ENCODE data around the gene NAA15.

GRCh38 chr4:138682628-138682811, 333.1 kb upstream of the NOCT start:
- PRO-cap: no peak
- RAMPAGE, long total RNA: no peak
- RRBS: no CpG with 5 or more reads among the region's 2 CpGs

GRCh38 chr4:139014151-139014664, 1.4 kb upstream of the NOCT start:
- PRO-cap: no peak
- RAMPAGE, long total RNA: no peak
- RRBS: no CpG with 5 or more reads among the region's 1 CpG

GRCh38 chr4:139060100-139060858, 44.7 kb downstream of the NOCT start:
- PRO-cap: no peak
- RAMPAGE, long total RNA: no peak
- RRBS: no CpG with 5 or more reads among the region's 7 CpGs

DNA sequence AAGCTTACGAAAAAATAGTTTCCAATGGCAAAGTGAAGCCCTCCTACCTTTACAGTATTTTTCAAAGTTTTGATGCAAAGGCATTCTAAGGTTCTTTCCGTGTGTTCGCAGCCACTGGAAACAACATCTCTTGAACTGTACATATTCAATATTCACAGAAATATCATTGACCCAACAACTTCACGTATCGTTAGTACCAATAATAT, 66.4 kb downstream of the NOCT start:
- PRO-cap: no peak
- RAMPAGE, long total RNA: no peak
- RRBS: no CpG with 5 or more reads among the region's 5 CpGs

GRCh38 chr4:139083318-139084108, 67.9 kb downstream of the NOCT start:
- PRO-cap: no peak
- RAMPAGE, long total RNA: no peak
- RRBS: 1% methylated on average over 25 of the region's 52 CpGs

GRCh38 chr4:139084109-139084747, 68.6 kb downstream of the NOCT start:
- PRO-cap: bidirectional peak, plus-strand start at chr4:139084355, minus-strand start at chr4:139084224
- RAMPAGE, long total RNA: no peak
- RRBS: under 1% methylated on average over 22 of the region's 62 CpGs

DNA sequence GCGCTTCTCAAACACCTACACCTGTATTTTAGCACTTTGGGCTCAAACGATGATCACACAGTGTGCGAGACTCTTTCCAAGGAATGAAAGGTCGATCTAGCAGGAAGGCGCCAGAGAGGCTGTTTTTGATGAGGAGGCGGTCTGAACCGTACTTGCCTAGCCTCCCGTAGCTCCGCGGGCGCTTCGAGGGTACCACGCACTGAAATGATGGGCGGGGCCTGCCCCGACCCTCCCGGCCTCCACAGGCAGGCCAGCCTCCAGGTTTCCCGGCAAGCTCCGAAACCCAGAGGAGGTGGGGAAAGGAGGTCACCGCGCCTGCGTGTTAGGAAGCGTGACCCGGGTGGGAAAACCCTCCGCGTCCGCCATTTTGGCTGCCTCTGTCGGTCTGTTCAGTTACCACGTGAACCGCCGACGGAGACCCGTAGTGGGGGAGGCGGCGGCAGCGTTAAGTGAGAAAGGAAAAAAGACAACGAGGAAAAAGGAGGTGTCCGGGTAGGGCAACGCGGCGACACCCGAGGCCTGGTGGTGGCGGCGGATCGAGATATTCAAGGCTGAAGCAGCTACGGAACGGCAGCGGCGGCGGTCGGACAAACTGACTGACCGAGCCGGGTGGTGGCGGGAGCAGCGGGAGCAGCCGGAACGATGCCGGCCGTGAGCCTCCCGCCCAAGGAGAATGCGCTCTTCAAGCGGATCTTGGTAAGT, at the start of gene NAA15:
Gene NAA15, plus strand, starts transcription at position 370 of the 702 bp plus-strand sequence.
- PRO-cap: bidirectional peak, plus-strand start at position 475 of the sequence, minus-strand start at position 190 of the sequence
- RAMPAGE, long total RNA: no peak
- RRBS: under 1% methylated on average over 23 of the region's 61 CpGs

DNA sequence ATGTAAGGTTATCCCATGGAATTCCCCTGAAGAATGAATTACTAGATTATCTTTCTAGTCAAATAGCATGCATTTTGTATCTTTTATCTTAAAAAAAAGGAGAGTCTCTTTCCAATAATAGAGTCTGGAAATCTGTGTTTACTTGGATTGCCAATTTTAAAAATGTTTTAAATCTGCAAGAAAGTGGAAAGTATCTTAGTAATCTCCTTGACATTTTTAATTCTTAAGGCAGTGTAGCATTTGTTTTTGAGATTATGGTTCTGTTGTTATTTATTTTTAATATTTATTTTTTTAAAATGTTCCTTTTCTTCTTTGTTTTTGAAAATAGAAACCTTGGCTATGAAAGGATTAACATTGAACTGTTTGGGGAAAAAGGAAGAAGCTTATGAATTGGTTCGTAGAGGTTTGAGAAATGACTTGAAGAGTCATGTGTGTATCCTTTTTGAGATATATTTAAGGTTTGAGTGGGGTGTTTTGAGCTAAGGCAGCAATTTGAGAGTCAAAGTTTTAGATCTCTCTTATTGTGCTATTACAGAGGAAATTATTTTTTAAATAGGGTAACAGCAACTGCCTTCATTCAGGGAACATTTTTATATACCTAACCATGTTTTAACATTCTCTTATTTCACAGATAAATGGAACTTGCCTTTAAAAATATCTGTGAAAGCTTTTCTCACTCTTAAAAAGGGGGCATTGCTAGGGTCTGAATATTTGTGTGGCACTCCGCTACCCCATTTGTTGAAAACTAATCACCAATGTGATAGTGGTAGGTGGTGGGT, 34.4 kb upstream of the NDUFC1 start:
- PRO-cap: no peak
- RAMPAGE, long total RNA: no peak
- RRBS: no CpG with 5 or more reads among the region's 2 CpGs

DNA sequence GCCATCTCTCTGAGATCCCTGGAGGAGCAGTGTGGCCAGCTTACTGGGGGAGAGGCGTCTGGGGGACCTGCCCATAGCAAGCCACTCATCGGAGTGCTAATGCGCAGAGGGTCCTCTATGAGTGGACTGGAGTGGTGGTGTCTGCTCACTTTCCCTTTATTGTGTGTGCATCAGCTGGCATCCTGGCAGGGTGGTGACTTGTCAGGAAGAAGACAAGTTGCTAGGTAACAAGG, 42.6 kb upstream of the MGST2 start:
- PRO-cap: no peak
- RAMPAGE, long total RNA: no peak
- RRBS: no CpG with 5 or more reads among the region's 3 CpGs

DNA sequence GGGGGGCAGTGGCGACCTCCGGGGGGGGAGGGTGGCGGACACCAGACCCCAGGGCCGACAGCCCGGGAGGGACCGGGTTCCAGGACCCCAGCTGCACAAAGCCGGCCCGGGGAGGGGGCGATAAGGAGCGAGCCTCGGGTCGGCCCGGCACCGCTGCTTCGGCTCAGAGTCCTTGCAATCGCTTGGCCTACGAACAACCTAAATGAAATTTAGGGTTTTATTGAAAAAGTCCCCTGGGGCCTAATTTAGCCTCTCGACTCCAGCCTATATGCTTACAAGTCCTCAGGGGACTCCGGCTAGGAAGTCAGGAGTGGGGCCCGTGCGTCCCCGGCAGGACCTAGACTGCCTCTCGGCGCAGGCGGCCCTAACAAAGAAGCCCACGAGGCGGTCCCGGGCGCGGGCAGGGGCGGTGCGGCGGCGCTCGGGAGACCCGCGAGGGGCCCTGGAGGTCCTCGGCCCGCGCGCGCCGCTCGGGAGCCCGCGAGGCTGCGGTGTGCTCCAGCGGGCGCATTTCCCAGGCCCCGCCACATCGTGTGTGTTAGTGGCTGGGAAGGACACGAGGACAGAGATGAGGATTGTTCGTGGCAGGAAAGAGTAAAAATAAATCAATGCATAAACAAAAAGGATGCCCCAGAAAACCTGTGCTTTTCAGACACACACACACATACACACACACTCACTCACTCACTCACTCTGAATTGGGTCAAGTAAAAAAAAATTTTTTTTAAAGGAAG, 70.0 kb downstream of the MGST2 start:
- PRO-cap: no peak
- RAMPAGE, long total RNA: no peak
- RRBS: 7% methylated on average over 18 of the region's 53 CpGs

DNA sequence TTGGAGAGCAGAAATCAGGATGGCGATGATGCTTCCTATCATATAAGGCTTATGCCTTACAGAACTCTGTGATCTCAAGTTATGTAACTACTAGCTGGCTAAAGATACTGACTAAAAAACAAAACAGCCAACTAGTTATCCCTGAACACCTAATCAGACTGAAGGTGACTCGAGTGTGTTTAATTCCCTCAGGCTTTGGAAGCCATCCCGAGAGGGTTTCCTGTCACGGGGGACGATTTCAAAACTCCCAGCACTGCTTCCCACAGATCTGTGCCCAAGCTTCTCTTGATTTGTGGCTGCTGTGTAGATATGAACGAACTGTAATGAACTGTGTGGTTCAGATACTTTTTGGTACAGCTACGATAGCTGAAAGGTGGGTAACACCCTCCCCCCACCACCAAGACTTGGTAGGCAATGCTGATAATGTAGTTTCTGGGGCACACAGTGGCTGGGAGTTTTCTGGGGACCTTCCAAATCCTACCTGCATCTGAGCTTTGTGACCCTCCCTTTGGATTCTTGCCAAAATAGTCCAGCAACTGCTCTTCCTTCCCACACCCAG, 148.7 kb downstream of the MGST2 start:
- PRO-cap: no peak
- RAMPAGE, long total RNA: no peak
- RRBS: no CpG with 5 or more reads among the region's 7 CpGs

DNA sequence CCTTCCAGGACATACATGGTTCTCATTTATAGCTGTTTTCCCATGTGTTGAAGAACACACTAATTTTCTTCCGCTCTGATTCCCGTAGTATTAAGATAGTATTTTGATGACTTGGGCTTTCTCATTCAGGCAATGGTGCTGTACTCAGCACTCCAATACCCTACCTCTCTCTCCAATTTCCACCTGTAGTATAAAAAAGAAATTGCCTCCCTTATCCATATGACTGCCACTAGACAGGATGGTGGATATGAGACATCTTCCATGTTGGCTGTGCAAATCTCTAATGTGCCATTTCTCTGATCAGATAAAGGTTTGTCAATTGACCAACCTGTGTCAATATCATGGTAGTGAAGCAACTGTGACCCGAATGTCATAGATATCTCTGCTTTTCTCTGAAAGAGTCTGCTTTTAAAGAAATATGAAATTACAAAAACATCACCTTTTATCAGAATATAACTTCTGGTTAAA, 154.3 kb downstream of the MGST2 start:
- PRO-cap: no peak
- RAMPAGE, long total RNA: no peak
- RRBS: no CpG with 5 or more reads among the region's 3 CpGs

GRCh38 chr4:139890145-139891279, 224.9 kb downstream of the MGST2 start:
- PRO-cap: no peak
- RAMPAGE, long total RNA: no peak
- RRBS: no CpG with 5 or more reads among the region's 20 CpGs

- PRO-cap: no peak
- RAMPAGE, long total RNA: no peak
- RRBS: no CpG with 5 or more reads among the region's 15 CpGs
These were observed 236.4 kb downstream of the MGST2 start for GRCh38 chr4:139901840-139902560.

DNA sequence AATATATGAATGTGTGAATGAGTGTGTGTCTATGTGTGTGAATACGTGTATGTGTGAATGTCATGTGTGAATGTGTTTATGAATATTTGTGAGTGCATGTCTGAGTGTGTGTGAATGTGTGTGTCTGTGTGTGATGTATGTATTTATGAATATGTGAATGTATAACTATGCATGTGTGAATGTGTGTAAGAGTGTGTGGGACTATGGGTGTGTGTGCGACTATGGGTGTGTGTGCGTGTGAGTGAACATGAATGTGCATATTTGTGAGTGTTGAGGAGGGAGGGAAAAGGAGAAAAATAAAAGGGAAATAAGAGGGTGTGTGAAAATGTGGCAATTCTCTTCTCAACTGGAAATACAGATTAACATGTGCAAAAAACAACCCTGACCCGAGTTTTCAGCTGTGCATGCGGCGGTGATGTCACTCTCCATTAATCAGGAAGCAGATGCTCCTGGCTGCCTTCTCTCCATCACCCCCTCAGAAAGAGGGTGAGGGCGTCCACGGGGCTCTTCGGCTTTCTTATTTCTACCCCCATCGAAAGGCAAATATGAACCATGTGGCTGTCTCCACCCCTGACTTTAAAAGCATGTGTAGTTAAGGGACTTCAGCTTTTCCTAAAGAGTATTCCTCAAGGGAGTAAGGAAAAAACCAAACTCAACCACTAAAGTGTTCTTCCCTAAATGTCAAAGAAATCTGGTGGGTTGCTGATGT, 219.8 kb downstream of the MAML3 start:
- PRO-cap: no peak
- RAMPAGE, long total RNA: no peak
- RRBS: no CpG with 5 or more reads among the region's 10 CpGs

- PRO-cap: no peak
- RAMPAGE, long total RNA: no peak
- RRBS: no CpG with 5 or more reads among the region's 8 CpGs
These were observed 123.3 kb downstream of the MAML3 start for GRCh38 chr4:140030575-140031222.

- PRO-cap: no peak
- RAMPAGE, long total RNA: no peak
- RRBS: no CpG with 5 or more reads among the region's 23 CpGs
These were observed 106.9 kb downstream of the MAML3 start for GRCh38 chr4:140046809-140047811.

DNA sequence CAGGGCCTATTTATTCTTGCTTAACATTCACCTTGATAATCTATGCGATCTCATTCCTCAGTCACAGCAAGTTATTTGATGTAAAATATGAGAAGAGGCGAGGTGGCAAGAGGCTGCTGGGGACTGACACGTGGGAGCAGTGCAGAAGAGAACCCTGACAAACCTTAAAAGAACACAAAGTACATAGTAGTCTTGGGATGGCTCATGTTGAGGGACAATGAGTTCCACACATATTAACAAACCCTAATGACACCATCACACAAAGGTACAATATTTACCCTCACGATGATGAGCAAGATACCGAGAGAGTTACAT, 57.5 kb downstream of the MAML3 start:
- PRO-cap: no peak
- RAMPAGE, long total RNA: no peak
- RRBS: no CpG with 5 or more reads among the region's 5 CpGs

GRCh38 chr4:140131702-140132199, 22.2 kb downstream of the MAML3 start:
- PRO-cap: no peak
- RAMPAGE, long total RNA: no peak
- RRBS: no CpG with 5 or more reads among the region's 3 CpGs

DNA sequence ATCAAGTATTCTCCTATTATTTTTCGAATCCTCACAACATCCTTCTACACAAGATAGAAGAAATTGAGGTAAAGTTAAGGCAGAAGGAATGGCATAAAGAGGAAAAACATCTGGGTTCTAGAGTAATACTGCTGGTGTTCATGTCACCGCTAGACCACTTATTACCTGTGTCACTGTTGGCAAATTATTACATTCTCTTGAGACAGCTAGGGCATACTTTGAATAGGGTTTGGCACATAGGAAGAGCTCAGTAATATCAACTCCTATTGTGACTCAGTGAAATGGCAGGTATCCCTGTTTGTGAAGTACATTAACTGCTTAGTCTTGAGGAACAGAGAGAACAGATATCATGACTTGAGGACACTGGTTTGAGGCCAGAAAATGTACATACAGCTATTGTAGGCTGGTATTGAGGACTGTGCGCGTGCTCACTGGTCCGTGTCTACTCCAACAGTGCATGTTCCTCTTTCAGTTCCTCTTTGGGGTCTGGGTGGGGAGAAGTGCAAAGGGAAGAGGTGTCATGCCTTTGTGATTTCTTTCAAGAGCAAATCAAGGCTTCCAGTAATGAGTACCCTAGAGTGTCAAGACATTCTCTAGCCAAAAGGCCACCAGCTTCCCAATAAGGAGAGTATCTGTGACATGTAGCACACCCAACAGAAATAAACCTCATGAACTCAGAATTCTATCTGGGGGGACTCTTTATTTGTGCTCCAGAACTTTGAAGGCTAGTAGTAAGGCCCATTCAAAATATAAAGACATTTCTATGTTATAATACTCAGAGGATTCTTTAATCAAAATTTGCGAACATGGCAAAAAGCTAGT, 34.6 kb upstream of the TBC1D9 start:
- PRO-cap: no peak
- RAMPAGE, long total RNA: no peak
- RRBS: no CpG with 5 or more reads among the region's 6 CpGs